Endometrial microvascular endothelial cells (primary cell): ENCODE measurements around the genes CENPE, TACR3, NPNT, OSTC and MCUB.

- RAMPAGE, long total RNA: no peak
Observed at GRCh38 chr4:102794450-102794941, 32.9 kb downstream of the UBE2D3 start.

- RAMPAGE, long total RNA: no peak
Observed at GRCh38 chr4:102819268-102820129, 7.9 kb downstream of the UBE2D3 start.

- RAMPAGE, long total RNA: no peak
Observed at GRCh38 chr4:103140668-103141206, 41.1 kb upstream of the BDH2 start.

GRCh38 chr4:103151102-103151493 is 47.0 kb downstream of the CENPE start:
- RAMPAGE, long total RNA: no peak

- RAMPAGE, long total RNA: start-site peak on the minus strand at chr4:103198353-103198408, 111 and 67 reads in 2 replicates
Observed at GRCh38 chr4:103197655-103198805, at the start of gene CENPE. Gene CENPE, minus strand, starts transcription at chr4:103198343.

GRCh38 chr4:103718847-103720179 is at the start of gene TACR3:
Gene TACR3, minus strand, starts transcription at chr4:103719985.
- RAMPAGE, long total RNA: no peak

DNA sequence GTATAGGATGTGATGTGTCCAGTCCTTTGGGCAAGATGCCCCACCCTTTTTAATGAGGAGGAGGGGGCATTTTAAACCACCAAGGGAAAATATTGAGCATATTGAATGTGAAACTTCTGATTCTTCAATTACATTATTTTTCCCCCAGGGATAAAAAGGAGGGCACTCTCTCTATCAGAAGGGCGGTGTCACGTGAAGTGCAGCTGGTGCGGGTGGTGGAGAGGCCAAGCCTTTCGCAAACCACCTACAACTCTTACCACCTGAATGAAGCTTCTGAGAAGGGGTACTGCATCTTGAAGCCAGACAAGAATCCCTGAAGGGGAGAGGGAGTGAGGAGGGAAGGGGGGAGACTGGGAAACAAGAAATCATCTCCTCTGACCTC is 4.3 kb downstream of the CXXC4 start:
- RAMPAGE, long total RNA: no peak

DNA sequence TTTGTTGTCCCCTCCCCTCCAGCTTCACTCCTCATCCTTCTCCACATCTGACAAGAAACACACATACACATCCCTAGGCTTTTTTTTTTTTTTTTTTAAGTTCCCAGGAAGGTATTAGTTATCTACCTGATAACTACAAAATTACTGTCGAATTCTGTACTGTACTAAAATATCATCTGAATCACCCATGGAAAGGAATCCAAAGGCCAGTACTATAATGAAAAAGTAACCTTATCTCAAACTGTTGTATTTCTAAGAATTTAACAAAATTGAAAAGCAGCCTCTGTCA is 7.4 kb downstream of the INTS12 start:
- RAMPAGE, long total RNA: no peak

DNA sequence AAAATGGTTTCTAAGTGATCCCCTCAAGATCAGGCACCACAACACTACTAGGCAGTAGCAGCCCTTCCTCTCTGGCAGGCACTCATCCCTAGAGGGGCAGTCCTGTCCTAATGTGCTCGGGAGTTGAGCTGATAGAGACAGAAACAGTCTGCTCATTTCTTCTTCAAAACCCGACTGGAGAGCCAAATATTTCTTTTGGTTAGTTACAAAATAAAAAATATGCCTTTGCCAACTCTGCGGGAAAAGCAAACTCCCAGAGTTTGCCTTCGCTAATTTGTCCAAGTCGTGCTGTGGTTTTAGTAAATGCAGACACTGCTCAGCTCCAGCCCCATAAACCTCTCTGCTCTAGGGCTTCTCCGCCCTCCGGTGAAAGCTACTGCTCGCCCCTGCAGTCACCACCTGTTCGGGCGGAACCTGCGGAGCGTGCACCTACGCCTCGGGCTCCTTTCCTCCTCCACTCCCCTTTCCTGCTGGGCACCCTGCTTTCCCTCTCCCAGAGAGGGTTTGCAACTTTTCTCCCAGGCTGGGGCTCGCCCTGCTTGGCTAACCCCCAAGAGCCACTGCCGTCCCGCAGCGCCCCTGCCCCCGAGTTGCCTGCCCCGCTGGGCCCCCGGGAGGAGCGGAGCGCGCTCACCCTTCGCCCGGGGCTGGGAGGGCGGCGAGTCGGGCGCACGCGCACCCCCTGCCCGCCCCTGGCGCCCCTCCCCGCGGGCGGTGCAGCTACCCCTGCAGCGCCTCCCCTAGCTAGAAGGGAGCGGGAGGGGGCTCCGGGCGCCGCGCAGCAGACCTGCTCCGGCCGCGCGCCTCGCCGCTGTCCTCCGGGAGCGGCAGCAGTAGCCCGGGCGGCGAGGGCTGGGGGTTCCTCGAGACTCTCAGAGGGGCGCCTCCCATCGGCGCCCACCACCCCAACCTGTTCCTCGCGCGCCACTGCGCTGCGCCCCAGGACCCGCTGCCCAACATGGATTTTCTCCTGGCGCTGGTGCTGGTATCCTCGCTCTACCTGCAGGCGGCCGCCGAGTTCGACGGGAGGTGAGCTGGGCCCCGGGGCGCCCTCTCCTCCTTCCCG is at the start of gene NPNT:
TSS of gene NPNT (plus strand) at position 777 of the 1,066 bp plus-strand sequence.
- RAMPAGE, long total RNA: no peak

- RAMPAGE, long total RNA: no peak
Observed at GRCh38 chr4:107825451-107825886, 737 bp downstream of the SGMS2 start.

- RAMPAGE, long total RNA: no peak
Observed at GRCh38 chr4:107837118-107838052, 12.7 kb downstream of the SGMS2 start.

DNA sequence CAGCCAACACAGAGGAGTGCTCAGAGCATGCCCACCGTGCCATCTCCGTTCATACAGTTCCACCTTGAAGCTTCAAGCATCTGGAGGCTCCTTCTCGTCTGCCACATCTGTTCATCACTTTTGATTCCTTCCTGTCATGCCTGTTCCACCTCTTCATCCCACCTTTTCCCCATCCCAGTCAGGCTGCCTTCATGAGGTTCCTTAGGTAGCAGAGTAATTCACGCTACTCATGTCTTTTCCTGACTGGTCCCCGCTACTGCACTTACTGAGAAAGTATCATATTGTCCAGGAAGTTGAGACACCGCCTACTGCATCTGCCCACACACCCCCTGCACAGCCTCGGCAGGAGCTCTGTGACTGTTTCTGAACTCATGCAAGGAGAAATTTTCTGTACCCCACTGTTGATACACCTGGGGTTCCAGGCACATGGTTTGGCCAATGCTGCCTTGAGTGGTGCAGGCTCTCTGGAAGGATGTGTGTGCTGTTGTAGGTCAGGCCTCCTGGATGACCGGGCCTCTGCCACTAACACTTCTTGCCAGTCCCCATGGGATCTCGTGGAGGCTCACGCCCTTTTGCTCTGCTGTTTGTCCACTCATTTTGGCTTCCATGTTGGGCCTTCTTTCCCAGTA is 39.6 kb downstream of the HADH start:
- RAMPAGE, long total RNA: no peak

- RAMPAGE, long total RNA: no peak
Observed at GRCh38 chr4:108029988-108030209, 40.2 kb downstream of the HADH start.

DNA sequence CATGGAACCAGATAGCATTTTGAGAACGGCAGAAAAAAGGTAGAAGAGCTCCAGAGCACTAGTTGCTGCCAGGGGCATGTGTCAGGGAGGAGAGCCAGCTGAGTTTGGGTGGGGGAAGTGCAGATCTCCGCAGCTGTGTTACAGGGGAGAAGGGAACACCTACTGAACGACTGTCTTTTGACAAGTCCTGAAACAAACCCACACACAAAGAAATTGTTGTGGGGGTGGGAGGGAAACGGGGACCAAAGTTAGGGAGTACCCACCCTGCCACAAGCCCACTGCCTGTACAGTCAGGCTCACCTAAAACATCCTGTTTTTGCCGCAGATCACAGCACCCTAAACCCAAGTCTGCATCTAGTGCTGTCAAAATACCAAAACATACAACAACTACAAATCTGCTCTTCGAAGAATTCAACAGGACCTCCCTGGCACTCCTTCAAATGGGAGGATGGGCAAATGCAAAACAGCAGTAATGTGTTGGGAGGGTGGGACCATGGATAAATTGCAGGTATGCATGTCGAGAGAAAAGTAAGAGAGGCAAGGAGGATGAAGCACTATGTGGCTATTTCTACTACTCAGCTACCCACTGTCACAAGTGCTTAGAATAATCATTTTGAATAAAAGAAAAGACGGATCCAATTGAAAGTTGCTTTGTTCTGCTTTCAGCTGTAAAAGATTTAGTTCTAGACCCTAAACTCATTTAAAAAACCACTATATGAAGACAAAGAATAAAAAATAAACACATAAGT is 55.3 kb downstream of the LEF1 start:
- RAMPAGE, long total RNA: no peak

DNA sequence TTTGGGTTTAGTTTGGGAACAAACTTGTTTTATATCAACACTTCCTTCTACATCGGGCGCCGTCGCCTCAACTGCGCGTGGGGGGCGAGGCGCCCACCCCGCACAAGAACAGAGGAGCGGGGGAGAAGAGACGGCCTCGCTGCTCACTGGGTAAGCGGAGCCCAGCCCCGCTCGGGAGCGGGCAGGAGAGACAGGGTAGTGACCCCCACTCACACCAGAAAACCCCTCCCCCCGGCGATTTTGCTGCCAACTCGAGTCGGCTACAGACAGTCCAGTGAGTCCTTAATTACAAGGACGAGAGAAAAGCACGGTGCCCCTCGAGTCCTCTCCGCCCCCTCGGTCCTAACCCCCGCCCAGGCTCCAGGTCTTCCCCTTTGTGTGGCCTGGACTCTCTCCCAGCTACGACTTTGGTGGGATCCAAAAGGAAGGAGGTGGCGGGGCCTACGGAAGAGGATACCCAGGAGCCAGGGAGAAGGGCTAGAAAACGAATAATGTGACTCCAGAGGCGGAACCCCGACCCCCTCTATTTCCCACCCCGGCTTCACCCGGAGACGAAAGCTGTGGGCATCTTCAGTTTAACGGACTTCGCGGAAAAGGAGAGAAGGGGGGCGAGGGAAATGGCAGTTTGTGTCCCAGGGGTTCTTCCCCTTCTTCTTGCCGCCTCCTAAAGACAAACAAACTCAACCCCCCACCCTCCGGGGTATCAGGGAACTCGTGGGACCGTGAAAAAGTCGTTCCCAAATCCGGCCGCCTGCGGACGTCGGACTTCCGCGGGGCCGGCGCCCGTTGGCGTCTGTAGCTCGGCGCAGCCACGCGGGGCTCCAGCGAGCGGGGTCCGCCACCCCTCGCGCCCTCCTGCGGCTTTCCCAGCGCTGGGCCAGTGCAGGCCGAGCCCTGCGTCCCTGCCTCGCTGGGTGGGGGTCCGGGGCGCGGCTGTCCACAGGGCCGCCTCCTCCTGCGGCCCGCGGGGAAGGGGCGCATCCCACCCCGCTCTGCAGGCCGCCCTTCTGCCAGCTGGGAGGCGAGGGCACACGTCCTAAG is 3.4 kb upstream of the LEF1 start:
- RAMPAGE, long total RNA: no peak

DNA sequence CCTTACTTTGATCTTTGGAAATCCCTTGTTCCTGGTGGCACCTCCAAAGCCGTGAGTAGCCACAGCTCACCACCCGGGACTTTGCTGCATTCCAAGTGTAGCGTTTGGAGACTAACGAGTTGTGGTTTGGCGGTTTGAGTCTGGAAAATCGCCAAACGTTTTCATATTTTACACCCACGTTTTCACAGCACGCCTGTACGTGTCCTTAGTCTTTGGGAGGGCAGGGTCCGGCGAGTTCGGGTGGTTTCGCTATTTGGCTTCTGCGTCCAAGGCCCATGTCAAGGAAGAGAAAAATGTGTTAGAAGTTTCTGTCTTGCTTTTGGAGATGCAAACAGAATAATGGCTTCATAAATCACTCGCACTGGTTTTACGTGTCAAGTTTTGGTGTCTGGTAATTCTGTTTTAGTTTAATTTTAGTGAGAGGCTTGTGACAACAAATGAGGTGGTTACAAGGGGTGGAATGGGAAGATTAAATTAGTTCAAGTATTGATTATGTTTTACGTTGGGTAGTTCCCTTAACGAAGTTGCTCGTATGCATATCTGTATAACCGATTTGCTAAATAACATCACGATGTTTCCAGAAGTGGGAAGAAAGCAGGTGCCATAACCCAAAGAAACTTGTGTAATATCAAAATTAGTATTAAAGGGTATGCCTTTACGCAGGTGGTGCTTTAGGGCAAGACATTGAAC is 520 bp downstream of the RPL34 start:
- RAMPAGE, long total RNA: no peak

DNA sequence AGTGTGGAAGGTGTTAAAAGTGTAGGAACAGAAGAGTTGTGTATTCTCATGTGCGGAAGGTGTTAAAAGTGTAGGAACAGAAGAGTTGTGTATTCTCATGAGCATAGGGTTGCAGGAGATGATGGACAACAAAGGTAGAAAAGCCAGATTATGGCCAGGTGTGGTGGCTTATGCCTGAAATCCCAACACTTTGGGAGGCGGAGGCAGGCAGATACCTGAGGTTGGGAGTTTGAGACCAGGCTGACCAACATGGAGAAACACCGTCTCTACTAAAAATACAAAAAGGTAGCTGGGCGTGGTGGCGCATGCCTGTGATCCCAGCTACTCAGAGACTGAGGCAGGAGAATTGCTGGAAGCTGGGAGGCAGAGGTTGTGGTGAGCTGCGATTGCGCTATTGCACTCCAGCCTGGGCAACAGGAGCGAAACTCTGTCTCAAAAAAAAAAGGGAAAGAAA is 2.5 kb downstream of the RPL34 start:
- RAMPAGE, long total RNA: no peak

DNA sequence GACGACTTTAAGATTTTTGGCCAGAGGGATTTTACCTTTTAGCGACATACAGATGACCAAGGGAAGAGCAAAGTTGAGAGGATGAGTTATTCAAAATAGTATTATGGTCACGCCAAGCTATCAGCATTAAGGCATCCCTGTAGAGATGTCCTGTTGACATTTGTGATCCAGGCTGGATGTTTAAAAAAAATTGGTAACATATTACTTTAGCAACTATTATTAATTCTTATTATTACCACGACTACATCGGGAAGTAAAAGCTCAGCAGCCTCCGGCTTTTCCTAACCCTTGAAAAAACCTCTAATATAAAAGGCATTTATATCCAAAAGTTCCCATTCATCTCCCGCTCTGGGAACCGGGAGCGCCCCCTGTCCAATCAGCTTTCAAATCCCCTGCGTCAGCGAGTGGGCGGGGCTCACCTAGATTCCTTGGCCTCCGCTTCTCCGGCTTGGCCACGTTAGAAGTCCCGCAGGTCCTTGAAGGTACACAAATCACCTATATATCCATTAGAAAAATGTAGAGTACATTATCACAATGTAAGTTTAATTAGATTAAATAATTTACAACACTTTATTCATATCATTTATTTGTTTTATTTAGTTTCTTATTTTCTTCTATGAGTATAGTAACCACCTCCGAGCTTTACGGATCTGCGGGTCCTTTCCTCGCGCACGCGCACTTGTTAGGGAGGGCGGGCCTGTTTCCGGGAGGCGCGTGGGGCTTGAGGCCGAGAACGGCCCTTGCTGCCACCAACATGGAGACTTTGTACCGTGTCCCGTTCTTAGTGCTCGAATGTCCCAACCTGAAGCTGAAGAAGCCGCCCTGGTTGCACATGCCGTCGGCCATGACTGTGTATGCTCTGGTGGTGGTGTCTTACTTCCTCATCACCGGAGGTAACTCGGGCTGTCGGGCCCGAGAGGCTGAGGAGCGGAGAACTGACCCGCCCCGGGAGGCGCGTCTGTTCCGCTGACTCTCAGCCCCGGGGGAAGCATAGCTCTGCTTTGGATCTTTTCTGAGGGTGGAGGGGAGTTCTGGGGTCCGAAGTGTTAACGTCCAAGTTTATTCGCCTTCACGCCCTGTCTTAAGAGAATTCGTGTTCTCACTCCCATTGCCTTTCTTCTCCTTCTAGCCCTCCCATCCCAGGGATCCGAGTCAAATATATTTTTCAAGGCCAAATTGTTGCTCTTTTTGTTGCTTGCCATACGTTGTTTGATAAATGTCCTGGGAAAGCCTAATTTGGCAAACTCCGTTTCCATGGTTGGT is at the start of gene OSTC:
TSS of gene OSTC (plus strand) at position 698 of the 1,263 bp plus-strand sequence.
- RAMPAGE, long total RNA: start-site peak on the plus strand centred at position 723 of the sequence, 59 bp wide, 1,563 and 3,072 reads in 2 replicates

DNA sequence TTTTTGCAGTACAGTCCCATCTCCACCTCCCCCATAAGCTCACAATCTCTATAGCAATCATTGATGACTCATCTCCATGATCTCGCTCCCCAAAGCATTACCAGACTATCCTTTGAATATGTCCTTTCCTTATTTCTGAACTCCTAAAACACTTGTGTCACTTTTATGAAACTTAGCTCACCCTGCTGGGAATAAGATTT is 224.8 kb upstream of the ETNPPL start:
- RAMPAGE, long total RNA: no peak

GRCh38 chr4:109559960-109560719 is at the start of gene MCUB:
Gene MCUB, plus strand, starts transcription at chr4:109560246.
- RAMPAGE, long total RNA: no peak